ENCODE results near the genes PCSK4, MBD3, AMH and PEAK3.

- RRBS, 2 experiments = 2 to 4% methylated on average over 12 to 17 of the region's 47 CpGs
Observed at GRCh38 chr19:1468878-1469295, 10.1 kb downstream of the C19orf25 start.

GRCh38 chr19:1489997-1490887 lies at the start of gene PCSK4:
Gene PCSK4, minus strand, starts transcription at chr19:1490350.
- RRBS, 2 experiments = 2% methylated on average over 11 of the region's 66 CpGs

DNA sequence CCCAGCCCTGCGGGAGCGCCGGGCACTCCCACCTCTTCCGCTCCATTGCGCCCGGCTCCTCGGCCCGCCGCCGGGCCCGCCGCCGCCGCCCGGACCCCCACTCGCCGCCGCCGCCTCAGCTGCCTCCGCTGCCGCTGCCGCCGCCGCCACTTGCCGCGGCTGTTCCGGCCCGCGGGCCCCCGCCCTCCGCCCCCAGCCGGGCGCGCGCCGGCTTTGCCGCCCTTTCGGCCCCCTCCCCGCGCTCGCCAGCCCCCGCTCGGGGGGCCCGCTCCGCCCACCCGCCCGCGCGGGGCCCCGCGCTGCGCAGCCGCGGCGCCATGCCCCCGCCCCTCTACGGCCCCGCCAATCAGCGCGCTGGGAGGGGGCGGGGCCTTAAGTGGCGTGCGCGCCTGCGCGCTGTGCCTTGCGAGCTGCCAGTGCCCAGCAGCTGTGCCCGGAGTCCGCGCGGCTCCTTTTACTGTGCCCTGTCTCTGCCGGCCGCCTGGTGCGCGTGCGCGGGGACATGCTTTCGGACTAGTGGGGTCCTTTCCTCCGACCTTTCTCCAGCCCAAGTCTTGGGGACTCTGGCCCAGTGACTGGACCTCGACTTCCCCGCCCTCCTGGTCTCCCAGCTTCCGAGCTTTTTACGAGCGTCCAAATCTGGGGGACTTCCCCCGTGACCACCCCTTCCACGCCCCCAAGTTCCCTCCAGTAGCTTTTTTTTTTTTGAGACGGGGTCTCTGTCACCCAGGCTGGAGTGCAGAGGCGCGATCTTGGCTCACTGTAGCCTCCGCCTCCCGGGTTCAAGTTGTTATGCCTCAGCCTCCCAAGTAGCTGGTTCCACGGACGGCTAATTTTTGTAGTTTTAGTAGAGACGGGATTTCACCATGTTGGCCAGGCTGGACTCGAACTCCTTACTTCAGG lies at the start of gene MBD3:
Gene MBD3 (minus strand): TSS at position 280 of the 903 bp plus-strand sequence.
- RRBS, 2 experiments = under 1% methylated on average over 18 to 19 of the region's 95 CpGs

DNA sequence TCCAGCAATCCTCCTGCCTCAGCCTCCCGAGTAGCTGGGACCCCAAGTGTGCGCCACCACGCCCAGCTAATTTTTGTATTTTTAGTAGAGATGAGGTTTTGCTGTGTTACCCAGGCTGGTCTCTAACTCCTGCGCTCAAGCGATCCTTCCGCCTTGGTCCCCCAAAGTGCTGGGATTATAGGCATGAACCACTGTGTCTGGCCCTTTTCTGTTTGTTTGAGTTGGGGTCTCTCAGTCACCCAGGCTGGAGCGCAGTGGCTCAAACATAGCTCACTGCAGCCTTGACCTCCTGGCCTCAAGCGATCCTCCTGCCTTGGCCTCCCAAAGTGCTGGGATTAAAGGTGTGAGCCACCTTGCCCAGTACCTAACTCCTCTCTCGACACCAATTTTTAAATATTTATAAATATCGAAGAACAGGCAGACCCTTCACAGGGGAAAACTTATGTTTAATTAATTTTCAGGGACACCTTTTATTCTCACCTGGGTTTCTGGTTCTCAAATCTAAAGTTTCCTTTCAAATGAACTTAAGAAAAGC lies 9.0 kb downstream of the TCF3 start:
- RRBS, 2 experiments = no CpG with 5 or more reads among the region's 10 CpGs

- RRBS, 2 experiments = 90 to 94% methylated on average over 10 of the region's 59 CpGs
Observed at GRCh38 chr19:1826865-1827610, 15.0 kb upstream of the ATP8B3 start.

GRCh38 chr19:1856237-1856504 lies 7.2 kb downstream of the KLF16 start:
- RRBS, 2 experiments = no CpG with 5 or more reads among the region's 4 CpGs

- RRBS, 2 experiments = 2% methylated on average over 9 of the region's 64 CpGs
Observed at GRCh38 chr19:1884678-1885398, 458 bp downstream of the ABHD17A start.

- RRBS, 2 experiments = 87 to 90% methylated on average over 10 of the region's 21 CpGs
Observed at GRCh38 chr19:2016026-2016716, 657 bp upstream of the BTBD2 start.

DNA sequence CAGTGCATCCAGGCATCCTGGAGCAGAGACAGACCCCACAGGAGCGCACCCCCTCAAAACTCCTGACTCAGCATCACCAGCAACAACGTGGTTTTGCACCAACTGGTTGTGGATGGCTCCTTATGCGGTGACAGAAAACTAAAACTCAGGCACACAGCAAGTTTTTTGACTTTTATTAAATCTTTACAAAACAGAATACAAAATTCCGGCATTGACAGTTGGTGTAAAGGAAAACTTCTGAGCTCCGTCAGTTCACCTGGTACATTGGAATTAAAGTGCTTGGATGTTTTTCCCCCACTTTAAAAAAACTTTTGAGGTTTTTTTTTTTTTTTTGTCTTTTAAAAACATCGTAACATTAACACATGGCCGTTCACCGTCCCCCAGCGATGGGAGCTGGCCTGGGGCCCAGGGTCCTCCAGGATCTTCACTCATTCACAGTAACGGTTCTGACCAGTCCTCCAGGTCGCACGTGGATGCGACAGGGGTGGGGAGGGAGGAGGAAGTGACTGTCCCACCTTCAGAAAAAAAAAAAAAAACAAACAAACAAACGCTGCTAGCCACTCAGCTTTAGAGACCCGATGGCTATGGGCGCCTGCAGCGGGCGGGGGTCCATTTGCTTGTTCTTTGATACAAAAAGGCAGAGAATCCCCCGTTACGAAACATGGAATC lies 13.6 kb downstream of the MKNK2 start:
- RRBS, 2 experiments = no CpG with 5 or more reads among the region's 20 CpGs

- RRBS, 2 experiments = no CpG with 5 or more reads among the region's 20 CpGs
Observed at GRCh38 chr19:2051711-2052829, 1.0 kb upstream of the MKNK2 start.

DNA sequence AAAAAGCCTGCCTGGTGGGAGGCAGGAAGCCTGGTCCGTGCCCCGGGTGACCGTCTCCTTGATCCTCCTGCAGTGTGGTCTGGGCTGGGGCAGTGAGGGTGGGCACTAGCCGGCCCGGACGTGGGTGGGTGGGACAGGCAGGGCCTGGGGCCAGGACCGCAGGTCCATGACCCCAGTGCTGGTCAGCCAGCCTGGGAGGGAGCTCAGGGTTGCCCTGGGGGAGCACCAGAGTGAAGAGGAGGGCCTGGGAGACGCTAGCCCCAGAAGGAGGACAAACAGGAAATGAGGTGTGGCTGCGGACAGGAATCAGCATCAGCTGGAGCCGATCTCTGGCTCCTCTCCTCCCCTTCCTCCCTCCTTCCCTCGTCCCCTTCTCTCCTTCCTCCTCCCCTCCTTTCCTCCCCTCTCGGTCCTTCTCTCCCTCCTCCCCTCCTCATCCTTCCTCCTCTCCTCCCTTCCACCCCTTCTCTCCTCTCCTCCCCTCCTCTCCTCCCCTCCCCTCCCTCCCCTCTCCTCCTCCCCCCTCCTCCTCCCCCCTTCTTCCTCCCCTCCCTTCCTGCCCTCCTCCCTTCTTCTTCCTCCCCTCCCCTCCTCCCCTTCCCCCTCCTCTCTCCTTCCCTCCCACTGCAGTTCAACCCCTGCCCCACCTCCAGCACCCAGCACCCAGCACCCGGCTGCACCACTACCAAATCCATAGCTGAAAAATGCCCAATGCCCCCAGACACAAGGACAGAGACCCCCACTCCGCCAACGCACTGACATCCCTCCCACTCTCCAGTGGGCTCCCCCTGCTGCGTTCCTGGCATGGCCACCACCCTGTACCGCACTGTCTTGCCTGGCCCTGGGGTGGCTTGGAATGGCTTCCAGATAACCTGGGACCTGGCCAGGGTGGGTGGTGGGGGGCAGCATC lies 5.4 kb upstream of the MKNK2 start:
- RRBS, 2 experiments = 53 to 73% methylated on average over 3 of the region's 17 CpGs

DNA sequence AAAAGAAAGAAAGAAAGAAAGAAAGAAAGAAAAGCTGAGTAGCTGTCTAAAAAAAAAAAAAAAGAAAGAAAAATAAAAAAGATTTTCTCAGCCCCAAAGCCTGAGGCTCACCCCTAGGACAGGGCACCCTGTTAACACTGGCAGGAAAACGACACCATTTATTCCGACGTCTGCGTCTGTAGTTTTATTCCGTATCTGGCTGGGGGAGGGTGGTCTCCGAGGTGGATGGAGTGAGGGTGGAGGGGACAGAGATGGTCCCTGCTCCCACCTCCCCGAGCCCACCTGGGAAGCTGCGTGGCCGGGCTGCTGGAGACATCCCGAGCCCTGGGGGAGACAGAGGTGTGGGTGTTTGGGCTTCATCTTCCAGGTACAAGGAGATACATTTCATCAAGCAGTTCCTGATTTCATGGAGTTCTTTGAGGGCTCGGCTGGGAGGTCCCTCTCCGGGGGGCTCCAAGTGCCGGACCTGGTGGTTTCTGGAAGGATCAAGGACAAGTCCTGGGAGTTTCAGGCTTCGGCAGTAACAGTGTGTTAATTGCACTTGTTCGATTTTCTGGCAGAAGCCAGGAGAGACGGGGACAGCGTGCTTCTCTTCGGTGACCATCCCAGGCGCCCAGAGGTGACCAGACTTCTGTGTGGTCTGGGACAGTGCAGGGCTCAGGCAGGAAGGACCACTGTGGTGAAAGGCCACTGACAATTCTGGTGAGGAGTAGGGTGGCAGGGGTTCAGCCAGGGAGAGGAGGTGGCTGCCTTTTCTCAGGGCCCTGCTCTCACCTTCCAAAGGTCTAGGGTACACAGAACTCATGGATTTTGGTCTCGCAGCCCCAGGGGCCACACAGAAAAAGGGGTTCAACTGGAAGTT lies 20.1 kb upstream of the MKNK2 start:
- RRBS, 2 experiments = no CpG with 5 or more reads among the region's 20 CpGs

DNA sequence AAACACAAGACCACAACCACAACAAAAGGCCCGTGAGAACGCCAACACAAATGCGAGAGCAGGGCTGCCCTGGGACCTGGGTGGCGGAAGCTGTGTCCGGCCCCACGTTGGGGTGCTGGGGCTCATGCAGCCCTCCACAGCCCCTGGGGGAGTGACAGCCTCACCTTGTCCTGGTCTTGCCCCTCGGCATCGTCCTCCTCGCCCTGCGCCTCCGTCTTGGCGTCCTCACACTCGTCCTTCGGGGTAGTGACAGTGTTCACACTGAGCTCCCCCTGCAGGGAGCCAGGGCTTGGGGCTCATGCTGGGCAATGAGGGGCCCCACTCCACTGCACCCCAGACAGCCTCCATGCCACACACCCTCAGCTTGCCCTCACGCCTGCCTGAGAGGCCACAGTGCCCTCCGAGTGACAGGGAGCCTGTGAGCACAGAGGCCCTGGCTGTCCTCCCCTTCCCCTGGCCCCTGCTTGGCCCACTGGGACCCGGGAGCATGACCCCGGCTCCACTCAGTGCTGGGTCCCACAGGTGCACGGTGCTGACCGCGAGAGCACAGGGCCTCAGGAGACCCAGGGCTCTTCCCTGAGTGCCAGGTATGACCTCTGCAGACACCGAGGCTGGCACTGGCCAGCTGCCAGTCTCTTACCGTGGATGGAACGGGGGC lies 16.1 kb downstream of the IZUMO4 start:
- RRBS, 2 experiments = no CpG with 5 or more reads among the region's 24 CpGs

- RRBS, 2 experiments = no CpG with 5 or more reads among the region's 17 CpGs
Observed at GRCh38 chr19:2170138-2170733, 6.5 kb downstream of the DOT1L start.

- RRBS, 2 experiments = no CpG with 5 or more reads among the region's 11 CpGs
Observed at GRCh38 chr19:2230852-2231443, 5.2 kb downstream of the PLEKHJ1 start.

DNA sequence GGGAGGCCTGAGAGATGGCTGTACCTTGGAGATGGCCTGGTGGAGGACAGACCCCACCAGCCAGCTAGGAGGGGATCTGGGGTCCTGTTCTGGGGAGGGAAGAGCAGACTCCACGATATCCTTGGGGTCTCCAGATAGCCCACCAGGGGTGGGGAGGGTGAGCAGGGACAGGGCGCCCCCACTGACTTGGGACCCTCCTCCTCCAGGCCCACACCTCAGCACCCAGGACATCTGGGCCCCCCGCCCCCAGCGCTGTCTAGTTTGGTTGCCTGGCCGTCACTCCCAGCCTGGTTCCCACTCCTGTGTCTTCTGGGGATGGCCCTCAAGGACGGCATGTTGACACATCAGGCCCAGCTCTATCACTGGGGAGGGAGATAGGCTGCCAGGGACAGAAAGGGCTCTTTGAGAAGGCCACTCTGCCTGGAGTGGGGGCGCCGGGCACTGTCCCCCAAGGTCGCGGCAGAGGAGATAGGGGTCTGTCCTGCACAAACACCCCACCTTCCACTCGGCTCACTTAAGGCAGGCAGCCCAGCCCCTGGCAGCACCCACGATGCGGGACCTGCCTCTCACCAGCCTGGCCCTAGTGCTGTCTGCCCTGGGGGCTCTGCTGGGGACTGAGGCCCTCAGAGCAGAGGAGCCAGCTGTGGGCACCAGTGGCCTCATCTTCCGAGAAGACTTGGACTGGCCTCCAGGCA lies at the start of gene AMH:
Gene AMH (plus strand): TSS at position 541 of the 695 bp plus-strand sequence.
- RRBS, 2 experiments = no CpG with 5 or more reads among the region's 14 CpGs

GRCh38 chr19:2255478-2256155 lies 600 bp downstream of the JSRP1 start:
- RRBS, 2 experiments = no CpG with 5 or more reads among the region's 14 CpGs

DNA sequence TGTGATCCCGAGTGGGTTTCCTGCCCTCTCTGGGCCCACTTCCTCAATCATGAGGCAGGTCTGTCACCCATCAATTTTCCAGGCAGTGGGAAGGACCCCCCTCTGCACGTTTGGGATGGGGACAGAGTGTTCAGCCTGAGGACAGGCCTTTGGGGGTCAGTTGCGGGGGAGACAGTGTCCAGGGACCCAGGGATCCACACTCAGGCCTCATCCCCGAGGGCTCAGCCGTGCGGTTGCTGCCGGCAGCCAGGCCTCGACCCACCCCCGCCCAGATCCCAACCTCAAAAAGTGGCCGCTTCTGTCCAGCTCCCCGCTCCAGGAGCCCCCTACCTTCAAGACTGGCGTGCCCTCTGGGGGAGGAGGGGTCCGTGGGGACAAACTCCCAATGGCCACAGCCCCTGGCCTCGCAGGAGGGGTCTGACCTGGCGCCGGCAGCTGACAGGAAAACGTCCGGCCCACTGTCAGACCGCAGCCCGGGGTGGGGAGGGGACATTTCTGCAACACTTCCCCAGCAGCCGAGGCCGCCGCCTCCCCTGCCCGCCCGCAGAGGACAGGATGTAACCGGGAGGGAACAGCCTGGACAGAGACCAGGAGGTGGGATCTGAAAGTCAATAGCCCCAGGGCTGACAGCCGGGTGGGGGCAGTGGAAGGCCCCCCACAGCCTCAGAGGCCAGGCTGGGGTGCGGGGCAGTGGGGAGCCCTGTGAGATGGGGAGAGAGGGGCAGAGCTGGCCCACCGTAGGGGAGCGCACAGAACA lies at the start of gene PEAK3:
Gene PEAK3 (minus strand): TSS at position 419 of the 757 bp plus-strand sequence.
- RRBS, 2 experiments = 52 to 67% methylated on average over 5 of the region's 30 CpGs

DNA sequence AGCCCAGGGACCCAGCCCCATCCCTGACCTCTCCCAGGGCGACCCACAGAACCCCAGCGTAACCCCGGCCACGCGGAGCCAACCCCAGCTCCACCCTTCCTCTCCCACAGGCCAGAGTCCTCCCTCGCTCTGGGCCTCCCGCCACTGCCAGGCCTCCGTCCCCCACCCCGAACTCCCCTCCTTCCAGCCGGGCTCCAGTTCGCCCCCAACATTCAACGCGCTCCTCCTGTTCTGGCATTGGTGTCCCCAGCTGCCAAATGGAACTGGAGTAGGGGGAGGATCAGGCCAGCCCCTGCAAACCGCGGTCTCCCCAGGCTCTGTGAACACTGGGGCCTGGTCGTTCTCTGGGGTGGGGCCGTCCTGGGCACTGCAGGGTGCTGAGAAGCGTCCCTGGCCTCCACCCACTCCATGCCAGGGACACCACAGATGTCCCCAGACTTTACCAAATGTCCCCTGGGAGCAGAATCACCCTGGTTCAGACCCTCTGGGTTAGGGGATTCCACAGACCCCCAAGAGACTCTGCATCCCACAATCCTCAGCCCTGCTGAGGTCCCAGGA lies 7.3 kb downstream of the LINGO3 start:
- RRBS, 2 experiments = no CpG with 5 or more reads among the region's 18 CpGs

- RRBS, 2 experiments = 66 to 72% methylated on average over 8 of the region's 33 CpGs
Observed at GRCh38 chr19:2302889-2303505, 5.0 kb downstream of the LINGO3 start.

Measured in LNCaP clone FGC (cell line).